Left lobe of liver (tissue), 1 donor: ENCODE data around the genes KLF17 and TMEM53.

DNA sequence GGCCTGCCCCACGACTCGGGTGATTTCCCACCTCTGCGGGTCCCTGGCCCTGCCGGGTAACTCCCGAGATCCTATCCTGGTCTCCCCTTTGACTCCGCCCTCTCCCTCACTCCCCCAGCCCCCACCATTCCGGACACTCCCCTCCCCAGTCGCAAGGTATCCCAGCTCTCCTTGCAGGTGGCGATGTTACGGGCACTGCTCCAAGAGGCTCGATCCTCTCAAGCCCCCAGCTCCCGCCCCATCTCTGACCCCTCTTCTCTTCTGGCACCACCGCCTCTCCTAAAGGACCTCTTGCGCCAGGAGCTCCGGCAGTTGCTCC, 595 bp downstream of the CCDC24 start:
- PRO-cap = no peak

DNA sequence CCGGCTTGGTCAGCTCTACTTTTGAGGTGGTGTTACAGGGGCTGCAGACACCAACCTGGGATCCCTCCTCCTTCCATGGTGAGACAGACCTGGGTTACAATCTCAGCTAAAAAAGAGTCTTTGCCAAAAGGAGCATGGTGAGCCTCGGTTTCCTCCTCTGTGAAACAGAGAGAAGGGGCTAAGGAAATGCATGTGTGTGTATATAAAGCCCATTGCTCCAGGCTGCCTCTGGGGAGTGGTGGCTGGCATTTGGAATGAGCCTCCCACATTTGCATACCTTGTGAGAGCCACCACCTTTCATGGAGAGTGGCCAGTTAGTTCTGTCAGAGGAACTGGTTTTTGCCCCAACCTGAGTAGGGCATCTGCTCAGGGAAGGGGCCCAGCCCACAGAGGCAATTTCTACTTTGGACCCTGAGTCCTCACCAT, 772 bp upstream of the SLC6A9 start:
- PRO-cap = no peak

DNA sequence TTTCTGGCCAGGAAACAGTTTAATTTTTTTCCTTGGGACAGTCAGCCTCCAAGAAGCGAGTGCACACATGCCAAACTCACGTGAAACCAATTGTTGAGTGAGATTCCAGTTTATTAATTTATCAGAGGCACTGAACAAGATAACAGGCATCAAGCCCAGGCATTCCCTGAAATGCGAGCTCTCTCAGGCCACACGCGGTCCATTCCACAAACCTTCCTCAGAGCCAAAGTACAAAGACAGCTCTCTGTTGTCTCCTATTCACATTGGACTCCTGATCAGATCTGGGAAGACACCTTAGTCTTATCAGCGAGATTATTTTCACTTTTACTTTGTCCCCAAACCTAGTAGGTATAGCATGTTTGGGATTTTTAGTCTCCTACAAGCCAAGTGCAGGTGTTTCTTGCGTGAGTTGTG, 1.2 kb upstream of the SLC6A9 start:
- PRO-cap = no peak

- PRO-cap = no peak
These were observed at the start of gene KLF17 for GRCh38 chr1:44118559-44119367. KLF17 (plus strand) TSS chr1:44118821.

GRCh38 chr1:44217912-44218534, 4.8 kb downstream of the DMAP1 start:
- PRO-cap = no peak

DNA sequence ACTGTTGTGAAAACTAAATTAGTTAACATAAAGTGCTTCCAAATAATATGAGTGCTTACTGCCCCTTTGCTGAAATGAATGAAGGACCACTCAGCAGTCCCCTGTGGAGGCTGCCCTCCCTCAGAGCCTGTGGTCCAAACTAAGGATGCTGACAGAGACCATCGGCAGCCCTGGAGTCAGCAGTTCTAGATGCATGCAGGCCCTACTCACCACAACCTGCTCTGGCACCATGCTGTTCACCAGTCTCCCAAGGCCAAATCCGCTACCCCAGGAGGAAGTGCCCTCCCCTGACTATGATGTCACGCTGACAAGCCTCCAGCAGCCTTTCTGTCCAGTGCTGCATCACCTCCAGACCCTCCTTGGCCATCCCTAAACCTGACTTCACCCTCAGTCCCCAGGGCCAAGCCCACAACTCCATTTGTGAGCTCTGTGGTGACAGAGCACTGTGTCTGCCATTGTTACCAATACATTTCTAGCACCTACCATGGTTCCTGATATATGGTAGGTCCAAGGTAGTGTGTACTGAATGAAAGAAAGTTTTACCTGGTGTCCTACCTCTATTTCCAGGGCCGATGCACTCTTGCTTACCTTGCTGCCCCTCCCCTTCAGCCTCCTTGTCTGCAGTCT, 30.9 kb downstream of the DMAP1 start:
- PRO-cap = no peak

DNA sequence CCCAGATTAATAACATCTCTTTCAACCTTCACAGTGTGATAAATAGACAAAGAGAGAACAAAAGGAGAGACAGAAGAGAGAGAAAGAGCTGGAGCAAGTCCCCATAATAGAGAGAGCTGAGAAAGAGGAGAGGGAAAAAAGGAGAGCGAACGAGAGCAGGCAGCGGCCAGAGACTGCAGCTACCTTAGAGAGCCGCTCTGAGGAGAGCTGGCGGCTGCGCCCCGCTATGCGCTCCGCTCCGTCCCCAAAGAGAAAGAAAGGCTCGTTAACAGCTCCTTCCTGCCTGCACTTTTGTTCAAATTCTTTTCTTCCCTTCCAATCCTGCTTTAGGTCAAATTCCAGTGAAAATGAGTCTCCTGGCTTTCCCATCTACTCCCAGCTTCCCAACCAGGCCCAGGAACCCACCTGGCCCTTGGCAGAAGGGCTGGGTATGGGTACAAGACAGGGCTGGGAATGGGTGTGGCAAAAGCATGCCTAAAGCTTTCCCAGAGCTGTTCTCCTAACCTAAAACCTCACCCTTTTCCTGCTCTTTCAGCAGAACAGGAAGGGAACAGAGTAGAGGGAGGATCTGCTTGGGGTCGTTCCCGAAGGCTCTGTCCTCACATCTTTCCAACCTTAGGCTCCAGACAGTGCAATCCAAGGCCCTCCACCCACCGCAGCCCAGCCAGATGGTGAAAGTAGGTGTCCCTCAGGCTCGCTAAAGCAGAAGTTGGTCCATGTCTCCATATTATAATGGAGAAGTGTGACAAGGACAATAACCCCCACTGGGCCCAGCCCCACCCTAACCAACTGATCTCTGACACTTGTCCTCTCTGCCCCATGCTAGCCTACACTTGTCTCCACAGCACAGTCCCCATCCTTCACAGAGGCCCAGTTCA, 48.4 kb downstream of the DMAP1 start:
- PRO-cap = no peak

DNA sequence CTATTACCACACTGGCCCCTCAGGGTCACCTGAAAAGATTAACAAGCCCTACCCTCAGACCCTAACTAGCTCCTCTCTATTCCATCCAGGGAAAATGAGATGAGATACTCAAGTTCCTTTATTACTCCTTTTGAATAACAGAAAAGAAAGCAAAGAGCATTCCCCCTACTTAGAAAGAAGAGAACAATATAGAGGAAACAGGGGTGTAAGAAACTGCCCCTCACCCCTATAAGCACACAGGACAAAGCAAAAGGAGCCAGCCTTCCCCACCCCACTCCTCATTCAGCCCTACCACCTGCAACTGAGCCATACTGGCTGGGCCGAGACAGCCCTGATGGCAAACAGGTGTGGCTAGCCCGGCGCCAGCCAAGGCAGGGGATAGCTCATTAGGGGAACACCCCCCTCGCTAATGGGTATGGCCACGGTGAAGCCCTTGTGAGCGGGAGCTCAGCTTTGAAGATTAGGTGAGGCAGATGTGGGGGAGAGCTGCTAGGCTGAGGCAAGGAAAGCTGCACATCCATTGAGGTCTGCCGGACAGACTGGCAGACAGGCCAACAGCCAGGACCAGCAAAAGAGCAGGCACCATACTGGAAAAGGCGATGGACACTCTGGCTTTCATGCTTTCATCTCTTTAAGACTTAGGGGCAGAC, 65.6 kb downstream of the ERI3 start:
- PRO-cap = no peak

GRCh38 chr1:44352593-44353260, 2.3 kb downstream of the ERI3 start:
- PRO-cap = no peak

DNA sequence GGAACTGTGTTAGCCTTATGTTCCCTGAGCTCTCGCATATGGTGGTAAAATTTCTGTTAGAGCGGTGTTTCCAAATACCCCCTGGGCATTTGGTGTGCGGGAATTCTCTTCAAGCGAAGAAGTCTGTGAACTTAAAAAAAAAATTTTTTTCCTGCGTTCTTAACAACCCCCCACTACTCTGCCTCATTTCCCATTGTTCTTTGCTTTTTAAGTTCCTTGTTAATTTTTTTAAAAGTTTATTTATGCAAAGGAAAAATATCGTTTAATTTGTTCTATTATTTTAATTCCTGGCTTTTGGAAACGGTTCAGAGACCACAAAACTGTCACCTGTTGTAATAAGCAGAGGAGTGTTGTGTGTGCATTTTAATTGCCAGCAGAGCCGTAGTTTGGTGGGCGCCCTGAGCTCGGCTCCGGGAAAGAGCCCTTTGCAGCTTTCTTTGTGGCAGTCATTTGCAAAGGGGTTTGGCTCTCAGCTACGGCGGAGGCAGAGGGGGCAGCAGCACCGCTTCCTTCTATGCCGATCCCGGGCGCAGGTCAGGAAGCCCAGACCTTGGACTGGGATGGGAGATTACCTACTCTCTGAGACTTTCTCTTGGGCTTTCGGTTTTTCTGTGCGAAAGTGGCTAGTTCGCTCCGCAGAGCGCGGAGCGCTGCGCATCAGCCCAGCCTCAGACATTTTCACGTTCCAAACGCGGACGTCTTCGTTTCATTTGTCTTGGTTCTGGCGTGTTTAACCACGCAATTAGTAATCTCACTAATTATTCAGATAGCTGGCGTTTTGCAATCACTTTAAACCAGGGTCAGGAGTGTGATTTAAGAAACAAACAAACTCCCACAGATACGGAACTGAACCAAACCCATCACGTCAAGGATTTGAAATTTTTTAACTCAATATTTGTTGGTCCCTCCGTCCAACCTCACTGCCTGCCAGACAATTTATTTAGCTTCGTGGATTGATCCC, 3.6 kb downstream of the RNF220 start:
- PRO-cap = no peak

GRCh38 chr1:44423443-44424524, 18.7 kb downstream of the RNF220 start:
- PRO-cap = no peak

DNA sequence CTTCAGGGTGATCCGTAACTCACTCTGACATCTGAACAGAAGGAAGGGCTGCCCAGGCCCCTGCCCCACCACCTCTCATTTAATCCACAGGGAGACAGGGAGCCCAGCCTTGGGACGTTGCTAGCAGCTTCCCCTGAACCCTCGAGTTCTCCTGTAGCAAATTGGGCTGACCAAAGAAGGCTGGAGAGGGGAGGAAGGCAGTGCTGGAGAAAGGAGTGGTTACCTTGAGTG, 131.7 kb downstream of the TMEM53 start:
- PRO-cap = no peak

DNA sequence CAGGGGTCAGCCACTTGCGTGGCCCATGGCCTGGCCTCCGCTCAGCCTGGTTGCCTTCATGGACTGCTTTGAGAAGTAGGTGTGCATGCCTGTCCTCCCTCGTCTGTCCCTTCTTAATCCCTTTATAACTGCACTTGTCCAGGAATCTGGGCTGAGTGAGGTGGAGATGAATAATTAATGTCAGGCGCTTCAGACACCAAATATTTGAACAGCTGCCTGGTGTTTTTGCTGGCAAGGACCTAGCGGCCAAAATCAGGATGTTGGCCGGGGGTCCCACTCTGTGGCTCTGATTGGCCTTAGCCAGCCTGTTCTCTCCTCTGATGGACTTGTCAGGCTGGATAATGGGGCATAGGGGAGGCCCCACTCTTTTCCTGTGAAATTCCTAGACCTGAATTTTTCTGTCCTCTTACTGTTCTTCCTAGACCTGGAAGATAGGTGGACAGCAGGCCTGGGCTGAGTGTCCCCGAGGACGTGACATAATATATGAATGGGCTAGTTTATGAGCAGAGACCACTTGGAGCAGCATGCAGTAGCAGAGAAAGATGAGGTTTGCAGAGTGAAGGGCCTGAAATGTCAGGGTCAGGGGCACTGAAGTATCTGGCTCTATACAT, 30.2 kb downstream of the TMEM53 start:
- PRO-cap = no peak

GRCh38 chr1:44673979-44675022, at the start of gene TMEM53:
TMEM53 (minus strand) TSS chr1:44674481.
- PRO-cap = bidirectional peak, plus-strand start at chr1:44674322, minus-strand start at chr1:44674080; bidirectional peak, plus-strand start at chr1:44674744, minus-strand start at chr1:44674481

DNA sequence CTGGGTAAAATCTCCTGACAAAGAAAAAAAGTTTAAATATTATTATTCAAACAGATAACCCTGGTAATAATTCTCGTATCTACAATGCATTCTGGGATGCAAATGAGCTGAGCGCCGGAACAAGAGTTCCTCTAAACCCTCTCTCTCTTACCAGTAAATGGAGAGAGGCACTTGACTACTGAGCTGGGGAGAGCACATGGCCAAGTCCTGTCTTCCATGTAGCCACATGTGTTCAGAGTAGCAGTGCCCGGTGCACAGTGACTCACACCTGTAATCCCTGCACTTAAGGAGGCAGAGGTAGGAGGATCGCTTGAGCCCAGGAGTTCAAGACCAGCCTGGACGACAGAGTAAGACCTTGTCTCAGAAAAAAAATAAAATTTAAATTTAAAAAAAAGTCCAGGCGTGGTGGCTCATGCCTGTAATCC, 17.6 kb upstream of the KIF2C start:
- PRO-cap = no peak

DNA sequence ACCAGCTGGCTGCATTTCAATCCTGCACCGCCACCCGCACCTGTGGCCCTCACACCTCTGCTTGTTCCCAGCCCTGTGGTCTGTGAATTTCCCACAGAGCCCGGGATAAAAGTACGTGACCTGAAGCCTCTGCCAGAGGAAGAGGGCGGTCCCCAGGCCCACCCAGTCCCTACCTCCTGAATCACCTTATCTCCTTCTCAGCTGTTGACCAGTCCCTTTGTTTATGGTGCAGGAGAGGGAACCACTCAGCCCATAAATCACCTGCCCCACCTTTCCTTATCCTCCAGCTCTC, 3.4 kb upstream of the BEST4 start:
- PRO-cap = no peak

- PRO-cap = no peak
These were observed 2.0 kb downstream of the DYNLT4 start for GRCh38 chr1:44805088-44805589.

DNA sequence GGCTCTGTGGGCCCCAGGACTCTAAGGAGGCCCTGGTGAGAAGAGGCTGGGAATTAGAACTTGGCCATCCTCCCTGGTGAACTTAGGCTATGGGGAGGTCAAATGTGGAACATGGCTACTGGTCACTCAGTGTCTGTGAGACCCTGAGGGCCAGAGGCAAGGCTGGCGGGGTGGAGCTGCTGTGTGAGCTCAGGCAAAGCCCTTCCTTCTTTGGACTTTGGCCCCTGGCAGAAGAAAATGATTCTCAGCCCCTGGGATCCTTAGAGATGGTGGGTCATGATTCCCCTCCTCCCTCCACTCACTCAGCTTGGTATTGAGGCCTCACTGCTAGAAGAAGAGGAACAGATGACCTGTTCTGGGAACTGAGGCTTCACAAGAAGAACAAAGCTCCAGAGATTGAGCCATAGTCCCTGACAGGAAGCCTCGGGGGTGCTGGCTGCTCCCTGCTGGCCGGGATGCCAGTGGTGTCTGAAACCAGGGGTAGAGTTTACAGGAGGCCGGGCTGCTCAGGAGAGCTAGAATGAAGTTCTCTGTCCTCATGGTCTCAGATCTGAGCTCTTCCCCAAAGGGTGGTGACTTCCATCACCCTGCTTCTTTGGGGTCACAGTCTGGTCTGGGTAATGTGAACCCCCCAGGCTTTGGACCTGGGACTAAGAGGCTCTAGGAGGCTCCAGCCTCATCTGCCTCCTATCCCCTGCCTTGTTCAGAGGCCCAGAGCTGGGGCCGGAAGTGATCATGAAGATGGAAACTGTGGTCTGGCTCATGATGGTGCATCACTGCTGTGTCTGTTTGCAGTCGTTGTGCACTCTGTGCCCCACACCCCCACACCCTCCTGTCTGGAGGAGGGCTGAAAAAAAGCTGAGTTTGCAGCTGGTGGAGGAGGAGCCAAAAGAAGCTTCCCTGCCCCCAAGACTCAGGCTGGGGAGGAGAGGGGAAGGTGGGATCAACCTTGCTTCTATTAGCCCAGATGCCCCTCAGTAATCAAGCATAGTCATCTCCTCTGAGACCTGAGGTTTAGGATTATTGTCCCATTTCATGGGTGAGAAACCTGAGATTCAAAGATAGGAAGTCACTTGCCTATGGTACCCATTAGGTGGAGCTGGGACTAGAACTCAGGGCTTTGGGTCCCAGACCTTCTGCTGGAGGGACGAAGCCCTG, 1.0 kb downstream of the BTBD19 start:
- PRO-cap = no peak

GRCh38 chr1:45012566-45013549, 804 bp downstream of the UROD start:
- PRO-cap = no peak

DNA sequence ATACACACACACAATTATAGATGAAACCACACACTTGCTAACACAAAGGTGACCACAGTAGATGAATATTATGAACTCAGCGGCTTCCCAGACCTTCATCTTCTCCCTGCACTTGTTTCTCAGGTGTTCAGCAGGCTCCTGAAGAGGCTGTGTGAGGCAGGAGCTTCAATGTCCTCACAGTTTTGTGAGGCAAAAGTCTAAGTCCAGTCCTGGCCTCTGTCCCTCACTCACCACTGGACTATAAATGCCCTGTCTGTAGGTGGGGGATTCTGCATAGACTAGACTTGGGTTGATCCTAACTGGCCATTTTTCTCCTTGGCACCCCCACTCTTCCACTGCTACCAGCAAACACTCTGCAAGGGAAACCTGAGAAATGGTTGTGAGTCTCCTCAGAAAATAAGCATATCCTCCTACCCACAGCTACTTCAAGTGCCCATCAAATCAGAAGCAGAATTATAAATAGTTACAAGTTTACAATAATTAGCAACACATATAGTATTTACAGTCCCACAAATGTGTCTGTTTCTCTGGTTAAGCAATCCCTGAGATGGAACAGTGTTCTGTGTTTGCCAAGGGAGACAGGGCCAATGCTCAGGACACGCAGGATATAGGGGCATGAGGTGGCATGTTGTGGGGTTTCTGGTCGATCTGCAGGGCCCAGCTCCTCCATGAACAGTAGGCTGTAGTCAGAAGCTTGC, 5.7 kb downstream of the UROD start:
- PRO-cap = no peak